ENCODE measurements around a stretch of chr6.

DNA sequence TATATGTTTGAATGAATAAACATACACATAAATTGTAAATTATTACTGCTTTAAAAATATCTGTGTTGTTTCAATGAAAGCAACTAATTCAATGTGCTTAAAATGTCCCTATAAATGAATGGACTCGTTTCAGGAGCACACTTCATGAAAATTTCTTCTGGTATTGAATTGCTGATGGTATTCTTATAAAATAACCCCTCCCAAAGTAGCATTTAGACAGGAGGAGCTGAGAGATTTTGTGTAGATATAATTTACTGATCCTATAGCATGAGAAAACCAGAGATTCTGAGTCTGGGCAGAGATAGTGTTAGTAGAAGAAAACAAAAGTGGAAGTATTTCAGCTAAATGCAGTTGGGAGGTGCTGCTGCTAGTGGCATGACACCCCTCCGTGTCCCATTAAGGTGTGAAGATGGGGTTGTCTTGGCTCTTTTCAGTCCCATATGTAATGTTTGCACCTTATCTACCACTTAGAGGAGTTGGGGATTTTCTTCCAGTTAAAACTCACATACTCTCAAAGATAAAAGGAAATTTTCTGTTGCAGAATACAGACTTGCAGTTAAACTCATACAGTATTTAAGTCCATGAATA is 11.7 kb downstream of the TAAR2 start:
- PRO-cap, 2 experiments, result no peak in any of the 2 experiments

DNA sequence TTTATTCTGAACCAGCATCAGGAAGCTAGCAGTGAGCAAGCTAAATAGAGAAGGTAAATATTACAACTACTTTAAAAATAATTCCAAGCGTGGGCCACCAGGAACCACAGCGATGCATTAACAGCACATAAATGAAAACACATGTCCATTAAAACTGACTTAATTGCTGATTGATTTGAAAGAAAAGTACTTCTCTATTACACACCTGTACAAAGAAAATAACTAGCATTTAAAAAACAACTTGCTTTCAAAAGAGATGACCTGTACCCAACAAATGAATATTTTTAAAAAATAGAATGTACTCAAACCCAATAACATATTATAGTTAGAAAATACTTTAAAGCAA is 364 bp upstream of the TAAR1 start:
- PRO-cap, 2 experiments, result no peak in any of the 2 experiments

- PRO-cap, 2 experiments, result no peak in any of the 2 experiments
Observed at GRCh38 chr6:132735381-132735583, 21.4 kb upstream of the VNN1 start.

DNA sequence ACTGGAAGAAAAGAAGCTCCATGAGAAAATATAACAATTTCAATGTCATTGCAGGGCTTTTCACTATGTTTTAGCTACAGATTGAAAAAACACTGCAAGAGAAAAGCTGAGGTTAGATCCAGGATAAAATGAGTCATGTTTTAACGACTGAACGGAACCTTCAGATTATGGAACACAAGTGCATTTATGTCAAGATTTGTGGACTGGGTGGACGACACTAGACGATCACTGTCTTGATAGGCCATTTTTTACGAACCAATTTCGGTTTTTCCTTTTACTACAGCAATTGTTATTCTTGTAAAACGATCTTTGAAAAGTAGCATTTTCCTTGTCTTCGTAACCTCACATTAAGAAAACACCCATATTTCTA is 294.3 kb upstream of the TCF21 start:
- PRO-cap, 2 experiments, result no peak in any of the 2 experiments

DNA sequence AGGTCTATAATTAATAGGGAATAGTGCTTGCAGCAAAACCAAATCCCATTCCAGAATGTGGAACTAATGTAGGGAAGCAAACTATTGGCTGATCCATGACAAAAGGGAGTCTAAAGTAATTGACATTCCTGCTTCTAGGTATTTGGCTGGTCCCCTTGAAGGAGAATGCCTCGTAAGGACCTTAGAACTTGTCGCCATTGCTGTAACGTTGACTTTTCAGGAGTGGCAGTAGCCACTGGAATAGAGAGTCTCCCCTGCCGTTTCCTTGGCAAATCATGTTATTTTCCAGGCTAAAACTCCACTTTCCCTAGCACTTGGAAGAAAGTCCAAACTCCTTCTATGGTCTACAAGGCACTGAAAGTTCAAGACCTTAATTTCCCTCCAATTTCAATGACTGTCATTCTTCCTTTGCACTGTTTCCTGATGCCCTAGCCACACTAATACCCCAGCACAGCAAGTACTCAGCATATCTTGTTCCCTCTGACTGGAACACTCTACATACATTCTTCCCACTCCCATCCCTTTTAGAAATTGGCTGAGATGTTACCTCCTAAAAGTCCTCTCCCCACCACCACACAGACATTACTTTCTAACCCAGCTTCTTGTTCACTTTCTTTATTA is 1.8 kb upstream of the TBPL1 start:
- PRO-cap, 2 experiments, result no peak in any of the 2 experiments

- PRO-cap, 2 experiments, result no peak in any of the 2 experiments
Observed at GRCh38 chr6:134074299-134074886, 22.0 kb upstream of the SLC2A12 start.

DNA sequence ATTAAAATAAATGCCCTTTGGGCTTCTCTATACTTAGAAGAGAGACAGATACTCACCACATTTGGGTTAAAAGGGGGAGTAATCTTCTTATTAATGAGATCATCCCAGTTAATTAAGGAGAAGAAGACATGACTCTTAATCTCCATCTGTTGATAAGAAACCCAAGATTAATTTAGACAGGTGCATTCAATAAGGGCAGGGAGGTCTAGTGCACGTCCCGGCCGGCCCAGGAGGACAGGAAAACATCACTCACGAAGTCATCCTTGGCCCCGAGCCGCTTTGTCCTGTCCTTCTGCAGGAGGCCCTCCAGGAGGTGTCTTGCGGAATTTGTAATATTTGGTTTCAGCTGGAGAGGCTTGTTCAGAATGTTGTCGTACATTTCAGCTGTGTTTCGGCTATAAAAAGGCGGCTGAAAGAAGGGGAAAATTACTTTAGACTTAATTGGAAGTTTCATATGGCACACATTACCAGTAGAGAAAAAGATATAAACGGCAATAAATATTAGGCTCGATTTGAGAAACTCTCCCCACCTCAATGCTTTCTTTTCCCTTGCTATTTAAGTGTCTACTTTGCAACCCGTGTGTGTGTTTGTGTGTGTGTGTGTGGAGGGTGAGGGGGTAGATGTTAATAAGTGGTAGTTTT is 118.5 kb upstream of the SLC2A12 start:
- PRO-cap, 2 experiments, result no peak in any of the 2 experiments

- PRO-cap, 2 experiments, result no peak in any of the 2 experiments
Observed at GRCh38 chr6:134303469-134304934, 13.9 kb downstream of the SGK1 start.

DNA sequence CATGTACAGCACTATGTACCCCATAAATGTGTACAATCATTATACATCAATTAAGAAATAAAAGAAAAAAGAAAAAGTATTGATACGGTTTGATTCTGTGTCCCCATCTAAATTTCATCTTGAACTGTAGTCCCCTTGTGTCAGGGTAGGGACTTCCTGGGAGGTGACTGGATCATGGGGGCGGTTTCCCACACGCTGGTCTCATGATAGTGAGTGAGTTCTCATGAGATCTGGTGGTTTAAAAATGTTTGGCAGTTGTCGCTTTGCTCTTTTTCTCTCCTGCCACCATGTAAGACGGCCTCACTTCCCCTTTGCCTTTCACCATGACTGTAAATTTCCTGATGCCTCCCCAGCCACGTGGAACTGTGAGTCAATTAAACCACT is 80.4 kb upstream of the SGK1 start:
- PRO-cap, 2 experiments, result no peak in any of the 2 experiments

- PRO-cap, 2 experiments, result no peak in any of the 2 experiments
Observed at GRCh38 chr6:134399718-134399955, 81.7 kb upstream of the SGK1 start.

DNA sequence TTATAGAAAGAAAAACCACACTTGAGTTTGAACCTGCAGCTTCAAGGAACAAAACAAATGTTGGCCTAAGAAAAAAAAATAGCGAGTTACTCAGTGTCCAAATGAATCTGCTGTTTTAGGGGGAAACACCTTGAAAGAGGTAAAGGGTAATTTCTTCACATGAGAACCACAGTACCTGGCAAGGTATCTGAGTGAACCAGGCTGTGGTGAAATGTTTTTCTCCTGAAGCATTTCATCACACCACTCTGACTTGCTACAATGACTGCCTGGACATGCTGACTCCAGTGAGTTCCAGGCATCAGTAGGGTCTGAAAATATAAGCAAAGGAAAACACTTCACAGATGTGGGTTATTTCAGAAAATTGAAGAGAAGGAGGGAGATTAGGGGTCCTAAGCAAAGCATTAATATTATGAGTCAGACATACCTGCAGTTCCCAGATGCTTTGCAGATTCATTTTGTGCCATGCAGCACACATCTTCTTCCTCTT is 206.1 kb upstream of the SGK1 start:
- PRO-cap, 2 experiments, result no peak in any of the 2 experiments

DNA sequence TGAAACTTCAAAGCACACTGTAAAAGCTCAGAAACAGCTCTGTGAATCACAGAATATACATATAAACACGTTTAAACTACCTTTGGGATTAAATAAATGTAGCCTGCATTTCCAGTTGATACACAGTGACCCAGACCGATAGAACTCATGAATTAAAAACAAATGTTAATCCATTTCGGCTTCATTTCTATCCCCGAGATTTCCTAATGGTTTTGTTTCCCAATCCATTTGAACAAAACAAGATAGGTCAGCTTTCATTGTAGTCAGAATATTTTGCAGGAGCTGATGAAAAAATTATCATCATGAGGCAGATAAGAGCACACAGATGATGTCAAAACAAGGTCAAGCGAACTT is 96.3 kb downstream of the ALDH8A1 start:
- PRO-cap, 2 experiments, result no peak in any of the 2 experiments

GRCh38 chr6:134928108-134928724 is 21.7 kb downstream of the ALDH8A1 start:
- PRO-cap, 2 experiments, result no peak in any of the 2 experiments

DNA sequence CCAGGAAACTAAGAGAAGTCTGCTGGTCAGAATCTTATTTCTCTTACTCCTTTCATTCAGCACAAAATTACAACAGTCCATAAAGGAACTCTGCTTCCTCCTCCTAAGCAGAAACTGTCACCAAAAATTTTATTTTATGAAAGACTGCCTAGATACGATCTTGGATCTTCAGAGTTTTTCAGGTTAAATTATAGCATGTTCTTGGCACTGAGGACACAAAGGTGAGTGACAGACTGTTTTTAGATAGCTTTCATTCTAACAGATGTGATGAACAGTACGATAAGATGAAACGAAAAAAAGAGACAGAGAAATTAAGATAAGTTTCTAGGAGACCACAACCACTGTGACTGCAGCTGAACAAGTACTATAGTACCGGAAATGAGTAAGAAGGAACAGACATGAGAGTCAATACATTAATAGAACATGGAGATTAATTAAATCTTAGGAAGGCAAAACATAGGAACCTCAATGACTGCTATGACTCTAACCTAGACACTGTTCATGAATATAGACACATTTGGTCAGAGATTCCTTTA is 40.4 kb downstream of the HBS1L start:
- PRO-cap, 2 experiments, result no peak in any of the 2 experiments

GRCh38 chr6:135087607-135088337 is 33.1 kb upstream of the HBS1L start:
- PRO-cap, 2 experiments, result no peak in any of the 2 experiments

- PRO-cap, 2 experiments, result no peak in any of the 2 experiments
Observed at GRCh38 chr6:135102943-135103397, 48.3 kb upstream of the HBS1L start.

GRCh38 chr6:135250671-135251321 is 69.7 kb downstream of the MYB start:
- PRO-cap, 2 experiments, result peak in 2 of 2 experiments; most common plus-strand start chr6:135251048 (in 1); most common minus-strand start chr6:135250934 (in 2)

DNA sequence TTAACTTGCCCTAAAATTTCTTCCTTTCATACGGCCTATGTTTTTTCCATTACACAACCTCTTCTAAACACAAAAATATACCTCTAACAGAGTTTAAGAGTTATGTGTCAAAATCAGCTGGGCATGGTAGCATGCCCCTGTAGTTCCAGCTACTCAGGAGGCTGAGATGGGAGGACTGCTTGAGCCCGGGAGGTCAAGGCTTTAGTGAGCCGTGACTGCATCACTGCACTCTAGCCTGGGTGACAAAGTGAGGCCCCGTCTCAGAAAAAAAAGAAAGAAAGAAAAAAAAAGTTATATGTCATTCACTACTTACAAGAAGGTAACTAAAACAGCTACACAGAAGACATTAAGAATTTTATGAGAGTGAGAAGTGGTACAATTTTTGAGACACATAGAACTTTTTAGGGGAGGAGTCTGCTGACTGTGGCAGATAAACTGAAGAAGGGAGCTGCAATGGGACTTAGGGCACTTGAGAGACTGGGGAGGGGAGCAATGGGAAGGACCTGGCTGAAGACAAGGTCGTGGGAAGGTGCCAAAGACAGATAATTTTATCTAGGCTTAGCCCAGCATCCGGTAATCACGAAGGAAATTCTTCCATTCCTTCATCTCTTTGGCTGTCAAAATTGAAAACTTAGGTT is 140.0 kb downstream of the MYB start:
- PRO-cap, 2 experiments, result no peak in any of the 2 experiments

GRCh38 chr6:136113618-136114369 is 136.3 kb downstream of the MTFR2 start:
- PRO-cap, 2 experiments, result no peak in any of the 2 experiments

DNA sequence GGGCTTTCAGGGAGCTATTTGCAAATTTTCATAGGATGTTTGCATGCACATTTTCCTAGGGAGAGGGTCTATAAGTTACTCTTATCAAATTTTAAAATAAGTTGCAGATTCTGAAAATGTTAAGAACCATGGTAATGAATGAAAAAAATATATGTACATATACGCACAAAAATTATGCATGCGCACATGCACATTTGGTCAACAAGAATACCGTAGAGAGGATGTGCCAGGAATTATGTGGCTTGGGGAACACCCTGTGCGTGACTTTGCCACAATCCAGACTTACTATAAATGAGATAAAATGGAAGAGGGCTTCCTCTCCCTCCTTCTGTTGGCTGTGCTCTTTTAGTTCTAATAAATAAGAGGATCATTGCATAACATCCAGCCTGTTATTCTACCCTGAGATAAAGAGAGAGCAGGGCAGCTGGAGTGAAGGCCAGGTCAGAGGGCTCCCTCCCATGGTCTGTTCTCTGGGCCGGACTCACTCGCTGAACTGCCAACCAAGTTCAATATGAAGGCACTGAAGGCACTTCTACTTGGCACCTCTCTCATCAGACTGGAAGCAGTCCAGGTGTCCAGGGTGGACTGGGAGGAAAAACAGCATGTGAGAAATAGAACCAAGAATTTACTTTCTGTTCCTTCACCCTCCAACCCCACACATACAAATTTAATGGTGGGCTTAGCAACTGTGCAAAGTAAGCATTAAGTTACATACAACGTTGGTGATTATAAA is 91.7 kb downstream of the MTFR2 start:
- PRO-cap, 2 experiments, result no peak in any of the 2 experiments

Data from Colon Carcinoma Metastatic in the Lung (tissue), 2 donors.